Mesenchymal stem cell of Wharton's jelly (primary cell): Measurements from ENCODE around the gene SLC6A1.

GRCh38 chr3:10508438-10509037 lies 3.2 kb upstream of the ATP2B2 start:
- CAGE, long polyA plus RNA = no peak

- CAGE, long polyA plus RNA = no peak
Observed at GRCh38 chr3:10697950-10698534, 118.0 kb upstream of the SLC6A11 start.

- CAGE, long polyA plus RNA = no peak
Observed at GRCh38 chr3:10958478-10958961, 34.0 kb upstream of the SLC6A1 start.

- CAGE, long polyA plus RNA = no peak
Observed at GRCh38 chr3:10992459-10992839, at the start of gene SLC6A1. TSS of gene SLC6A1 (plus strand) at chr3:10992748.

GRCh38 chr3:10992840-10993123 lies 234 bp downstream of the SLC6A1 start:
- CAGE, long polyA plus RNA = no peak

DNA sequence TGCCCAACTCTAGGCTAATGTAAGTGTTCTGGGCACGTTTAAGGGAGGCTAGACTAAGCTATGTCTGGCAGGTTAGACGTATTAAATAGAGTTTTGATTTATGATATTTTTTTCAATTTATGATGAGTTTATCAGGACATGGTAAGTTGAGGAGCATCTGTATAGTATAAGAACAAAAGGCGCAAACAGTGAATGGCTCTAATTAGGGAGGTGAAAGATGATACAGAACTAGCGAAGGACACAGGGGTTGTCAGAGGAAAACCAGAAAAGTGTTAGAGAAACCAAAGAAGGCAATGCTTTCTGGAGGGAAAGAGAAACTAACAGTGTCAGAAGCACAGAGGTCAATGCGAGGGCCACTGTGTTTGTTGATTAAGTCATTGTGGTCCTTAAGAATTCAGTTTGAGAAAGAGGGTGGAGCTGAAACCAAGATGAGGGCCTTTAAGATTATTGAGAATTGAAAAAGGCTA lies 28.7 kb downstream of the ATG7 start:
- CAGE, long polyA plus RNA = no peak

DNA sequence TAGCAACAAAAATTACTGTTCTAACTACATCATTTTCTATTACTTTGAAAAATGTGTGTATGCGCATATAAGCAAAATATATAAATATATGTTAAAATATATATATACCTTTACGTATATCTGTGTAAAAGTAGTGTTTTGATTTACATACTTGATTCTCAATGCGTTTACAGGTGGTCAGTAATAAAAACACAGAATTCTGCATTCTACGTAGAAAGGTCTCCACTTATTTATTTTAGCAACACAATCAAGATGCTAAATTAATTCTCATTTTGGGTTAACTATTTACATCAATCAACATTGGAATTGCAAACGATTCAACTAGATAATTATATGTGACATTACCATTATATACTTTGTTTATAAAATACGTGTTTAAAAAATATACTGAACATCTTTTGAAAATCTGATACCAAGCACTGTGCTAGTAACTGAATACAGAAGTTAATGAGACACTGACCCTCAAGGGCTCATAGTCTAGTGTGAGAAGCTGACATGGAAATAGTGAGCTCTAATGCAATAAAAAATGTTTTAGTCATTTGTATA lies 158.1 kb downstream of the ATG7 start:
- CAGE, long polyA plus RNA = no peak

GRCh38 chr3:11437159-11437527 lies 164.9 kb downstream of the ATG7 start:
- CAGE, long polyA plus RNA = no peak

- CAGE, long polyA plus RNA = no peak
Observed at GRCh38 chr3:11466108-11466713, 177.5 kb downstream of the VGLL4 start.

GRCh38 chr3:11554600-11555221 lies 89.0 kb downstream of the VGLL4 start:
- CAGE, long polyA plus RNA = no peak

DNA sequence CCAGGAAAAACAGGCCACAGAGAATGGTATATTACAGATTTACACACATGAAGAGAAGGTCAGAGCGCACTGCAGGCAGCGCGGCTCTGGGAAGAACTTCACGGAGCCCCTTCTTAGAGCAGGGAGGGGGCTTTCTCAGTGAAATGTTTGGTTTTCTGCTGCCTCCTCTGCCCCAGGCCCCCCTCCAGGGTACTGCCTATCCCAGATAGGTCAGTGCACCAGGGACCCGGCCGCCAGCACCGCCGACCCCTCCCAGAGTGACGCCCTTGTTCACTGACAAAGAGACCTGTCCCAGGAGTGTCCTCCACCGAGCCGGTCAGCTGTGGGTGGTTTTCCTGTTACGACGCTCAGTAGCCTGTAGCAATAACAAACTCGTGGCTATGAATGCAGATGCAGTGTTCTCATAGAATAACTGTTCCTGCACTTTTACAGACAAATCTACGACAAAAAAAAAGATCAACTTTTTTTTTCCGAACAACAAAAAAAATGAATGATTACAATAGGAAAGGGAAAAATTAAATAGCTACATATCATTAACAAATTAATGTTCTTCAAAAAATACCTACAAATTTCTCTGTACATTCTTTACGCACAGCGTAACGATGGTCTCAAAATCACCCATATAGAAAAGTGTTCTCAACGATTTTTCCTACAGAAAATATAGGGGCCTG lies 87.4 kb downstream of the VGLL4 start:
- CAGE, long polyA plus RNA = no peak

DNA sequence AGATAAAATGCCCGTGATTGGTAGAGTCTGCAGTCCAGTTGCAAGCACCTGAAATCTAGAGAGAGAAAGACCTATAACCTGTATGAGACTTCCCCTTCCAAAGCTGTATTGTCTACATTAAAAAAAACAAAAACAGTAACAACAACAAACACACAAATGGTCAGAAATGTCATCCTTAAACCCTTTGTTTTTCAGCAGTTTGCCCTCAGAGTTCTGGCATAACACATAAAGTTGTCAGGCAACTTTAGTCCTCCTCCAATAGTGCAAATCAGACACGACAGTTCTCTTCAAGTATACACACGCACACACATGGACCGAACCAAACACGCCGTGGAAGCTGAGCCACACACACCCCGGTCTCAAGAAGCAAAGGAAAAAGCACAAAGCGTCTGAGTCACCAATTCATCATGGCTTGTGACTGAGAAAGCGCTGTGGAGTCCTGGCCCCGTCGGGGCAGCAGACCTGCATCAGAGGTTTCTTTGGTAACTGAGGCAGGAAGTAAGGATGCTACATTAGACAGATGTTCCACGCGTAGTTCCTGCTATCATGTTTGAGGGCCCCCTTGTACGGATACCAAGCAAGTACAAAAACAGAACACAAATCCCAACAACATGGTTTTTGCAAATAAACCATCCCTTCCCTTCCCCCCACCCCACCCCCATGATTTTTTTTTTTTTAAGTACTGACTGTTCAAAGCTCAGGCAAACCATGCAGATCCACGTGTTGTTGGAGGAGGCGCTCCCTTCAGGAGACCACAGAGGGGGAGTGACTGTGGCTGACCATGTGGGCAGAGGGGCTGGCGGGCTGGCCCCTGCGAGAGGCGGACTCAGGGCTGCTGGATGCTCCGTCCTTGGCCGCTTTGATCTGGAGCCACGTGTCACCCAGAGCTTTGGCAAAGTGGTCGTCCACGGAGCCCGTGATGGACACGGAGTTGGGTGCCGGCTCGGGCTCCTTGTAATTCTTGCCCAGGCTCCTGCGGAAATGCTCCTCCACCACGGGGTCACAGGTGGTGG lies 85.6 kb downstream of the VGLL4 start:
- CAGE, long polyA plus RNA = no peak

DNA sequence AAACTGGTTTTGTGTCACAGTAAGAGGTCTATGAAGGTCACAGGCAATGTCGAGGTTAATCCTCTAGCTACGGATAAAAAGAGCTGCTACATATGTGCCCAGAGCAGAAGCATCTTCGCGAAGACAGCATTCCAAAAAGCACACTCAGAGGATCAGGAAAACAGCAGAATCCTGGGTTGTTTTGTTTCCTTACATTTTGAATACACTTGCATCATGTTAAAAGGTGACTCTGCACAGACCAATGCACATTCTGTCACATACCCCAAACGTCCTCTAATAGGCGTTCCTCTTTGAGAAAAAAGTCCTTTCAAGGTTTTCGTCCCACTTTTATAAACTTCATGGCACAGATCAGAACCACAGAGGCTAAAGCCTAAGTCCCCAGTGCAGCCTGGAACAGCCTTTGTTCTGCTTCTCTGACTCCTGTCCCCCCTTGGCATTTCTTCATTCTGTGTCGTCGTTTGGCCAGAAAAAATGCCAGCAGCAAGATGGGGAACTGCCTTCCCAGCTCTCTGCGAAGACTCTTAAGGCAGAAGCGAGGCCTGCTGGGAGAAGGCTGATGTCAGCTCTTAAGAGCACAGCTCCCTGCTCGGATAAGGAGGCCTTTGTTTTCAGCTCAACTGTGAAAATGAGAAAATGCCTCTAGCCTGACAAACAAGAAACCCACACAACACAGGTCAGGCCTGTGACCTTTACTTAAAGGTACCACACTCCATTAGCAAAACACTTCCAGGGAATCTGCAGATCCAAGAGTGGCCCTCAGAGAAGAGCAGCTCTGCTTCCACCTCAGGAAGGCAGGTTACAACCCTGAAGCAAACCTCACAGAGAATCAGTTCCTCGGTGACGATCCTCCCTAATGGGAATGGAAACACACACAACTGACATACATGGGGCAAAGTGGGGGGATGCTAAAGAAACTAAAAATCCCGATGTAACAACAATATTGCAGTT lies 52.5 kb downstream of the VGLL4 start:
- CAGE, long polyA plus RNA = no peak

DNA sequence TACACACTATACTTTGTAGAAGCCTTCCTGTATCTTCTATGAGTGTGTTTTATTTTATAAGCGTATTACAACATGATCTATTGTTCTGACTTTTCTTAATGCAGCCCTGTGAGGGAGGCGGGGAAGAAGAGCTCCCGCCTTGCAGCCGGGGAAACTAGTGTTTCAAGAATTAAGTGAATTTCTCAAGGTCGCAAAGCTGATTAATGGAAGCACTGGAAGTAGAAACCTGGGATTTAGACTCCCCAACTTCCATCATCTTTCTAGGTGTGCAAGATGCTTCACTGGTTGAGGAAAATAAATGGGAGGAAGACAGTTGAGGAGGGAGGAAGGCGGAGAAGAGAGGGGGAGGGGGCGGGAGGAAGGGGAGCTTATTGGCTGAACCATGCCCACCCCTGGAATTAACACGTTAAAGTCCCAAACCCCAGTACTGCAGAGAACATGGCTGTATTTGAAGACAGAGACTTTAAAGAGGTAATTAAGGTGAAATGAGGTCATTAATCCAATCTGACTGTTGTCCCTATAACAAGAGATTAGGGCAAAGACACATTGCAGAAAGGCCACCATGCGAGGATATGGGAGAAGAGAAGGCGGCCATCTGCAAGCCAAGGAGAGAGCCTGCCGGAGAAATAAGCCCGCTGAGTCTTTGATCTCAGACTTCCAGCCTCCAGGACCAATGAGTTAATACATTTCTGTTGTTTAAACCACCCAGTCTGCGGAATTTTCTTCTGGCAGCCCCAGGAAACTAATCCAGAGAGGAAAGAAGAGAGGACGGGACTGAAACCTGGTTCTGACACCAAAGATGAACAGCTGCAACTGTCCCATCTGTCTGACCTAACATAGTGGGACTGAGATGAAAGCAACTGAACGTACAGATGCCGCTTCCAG lies 32.7 kb downstream of the VGLL4 start:
- CAGE, long polyA plus RNA = no peak

DNA sequence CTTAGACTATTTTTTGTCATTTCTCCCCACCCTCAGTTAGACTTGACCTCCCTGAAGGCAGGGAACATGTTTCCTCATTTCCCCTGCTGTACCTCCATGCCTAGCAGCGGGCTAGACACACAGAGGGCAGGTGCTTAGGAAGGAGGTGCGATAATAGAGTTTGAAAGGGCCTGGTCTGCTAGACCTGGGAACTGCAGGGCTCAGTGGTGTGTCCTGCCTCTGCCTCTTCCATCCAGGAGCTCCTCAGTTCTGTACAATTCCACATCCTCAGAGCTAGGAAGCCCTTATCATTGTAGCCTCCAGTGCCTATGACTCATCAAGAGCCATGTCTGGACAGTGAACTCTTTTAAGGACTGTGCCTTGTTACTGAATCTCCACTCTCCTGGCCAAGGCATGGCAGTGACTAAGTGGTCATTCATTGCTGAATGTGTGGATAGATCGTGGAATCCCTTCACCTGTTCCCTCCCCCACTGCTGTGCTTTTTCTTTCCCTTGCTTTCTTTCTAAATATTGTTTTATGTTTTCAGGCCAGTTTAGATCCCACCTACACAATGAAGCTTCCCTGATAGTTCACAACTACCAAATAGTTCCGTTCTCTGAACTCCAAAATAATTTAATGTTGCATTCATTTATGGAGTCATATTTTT lies 2.9 kb downstream of the TIMP4 start:
- CAGE, long polyA plus RNA = no peak

- CAGE, long polyA plus RNA = no peak
Observed at GRCh38 chr3:12224688-12225283, 64.1 kb upstream of the PPARG start.

GRCh38 chr3:12409984-12410745 lies 74.1 kb upstream of the TSEN2 start:
- CAGE, long polyA plus RNA = no peak

DNA sequence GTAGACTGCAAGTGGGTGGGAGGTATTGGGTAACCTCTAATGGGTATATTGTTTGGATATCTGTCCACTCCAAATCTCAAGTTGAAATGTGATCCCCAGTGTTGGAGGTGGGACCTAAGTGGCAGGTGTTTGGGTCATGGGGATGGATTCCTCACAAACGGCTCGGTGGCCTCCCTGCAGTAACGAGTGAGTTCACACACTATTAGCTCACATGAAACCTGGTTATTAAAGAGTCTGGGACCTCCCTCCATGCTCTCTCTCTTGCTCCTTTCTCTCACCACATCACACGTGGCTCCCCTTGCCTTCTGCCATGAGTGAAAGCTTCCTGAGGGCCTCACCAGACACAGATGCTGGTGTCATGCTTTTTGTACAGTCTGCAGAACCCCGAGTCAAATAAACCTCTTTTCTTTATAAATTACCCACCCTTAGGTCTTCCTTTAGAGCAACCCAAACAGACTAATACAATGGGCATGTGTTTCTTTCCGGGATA lies 31.9 kb downstream of the MKRN2 start:
- CAGE, long polyA plus RNA = no peak

- CAGE, long polyA plus RNA = no peak
Observed at GRCh38 chr3:12662438-12663308, 1.2 kb downstream of the RAF1 start.

GRCh38 chr3:12838315-12839237 lies 2.8 kb downstream of the RPL32 start:
- CAGE, long polyA plus RNA = no peak